ENCODE measurements around a stretch of chr7.

DNA sequence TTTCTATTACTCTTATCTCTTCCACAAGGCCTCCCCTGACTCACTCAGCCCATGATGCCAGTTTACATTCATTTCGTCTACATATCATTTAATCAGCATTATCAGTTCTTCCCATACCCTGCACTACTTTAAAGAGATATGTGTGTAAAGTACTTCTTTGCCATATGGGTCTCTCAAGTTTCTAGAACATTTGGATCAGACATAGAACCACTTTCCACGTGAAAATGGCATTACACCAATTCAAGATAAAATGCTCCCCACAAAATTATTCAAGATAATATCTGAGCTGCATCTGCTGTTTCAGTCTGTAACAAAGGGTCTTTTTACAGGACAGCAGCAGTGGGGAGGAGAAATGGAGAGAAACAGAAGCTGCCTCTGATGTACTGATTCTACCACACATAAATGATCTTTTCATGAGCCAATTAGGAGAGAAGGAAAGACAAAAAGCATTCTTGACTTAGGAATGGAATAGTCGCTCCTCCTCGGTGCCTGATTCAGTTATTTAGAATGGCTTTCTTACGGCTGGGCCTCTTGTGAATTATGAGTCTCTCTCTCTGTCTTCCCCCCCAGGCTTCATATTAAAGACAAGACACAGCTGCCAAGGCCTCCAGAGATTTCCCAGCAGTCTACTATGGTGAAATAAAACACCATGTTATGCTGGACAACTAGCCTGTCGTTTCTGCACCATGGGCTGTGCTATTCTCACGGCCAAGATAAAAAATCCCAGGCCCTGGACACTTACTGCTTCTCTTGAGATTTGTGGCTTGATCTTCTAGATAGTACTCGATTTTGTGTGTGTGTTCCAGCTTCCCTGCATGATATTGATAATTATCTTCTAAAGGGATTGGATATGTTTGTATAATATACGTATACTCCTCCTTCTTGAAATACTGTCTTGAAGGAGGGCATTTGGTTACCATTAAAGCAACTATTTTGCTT lies 46.7 kb upstream of the SEPTIN7 start:
- PRO-cap, result no peak

GRCh38 chr7:35768493-35768747 lies 32.4 kb upstream of the SEPTIN7 start:
- PRO-cap, result no peak

DNA sequence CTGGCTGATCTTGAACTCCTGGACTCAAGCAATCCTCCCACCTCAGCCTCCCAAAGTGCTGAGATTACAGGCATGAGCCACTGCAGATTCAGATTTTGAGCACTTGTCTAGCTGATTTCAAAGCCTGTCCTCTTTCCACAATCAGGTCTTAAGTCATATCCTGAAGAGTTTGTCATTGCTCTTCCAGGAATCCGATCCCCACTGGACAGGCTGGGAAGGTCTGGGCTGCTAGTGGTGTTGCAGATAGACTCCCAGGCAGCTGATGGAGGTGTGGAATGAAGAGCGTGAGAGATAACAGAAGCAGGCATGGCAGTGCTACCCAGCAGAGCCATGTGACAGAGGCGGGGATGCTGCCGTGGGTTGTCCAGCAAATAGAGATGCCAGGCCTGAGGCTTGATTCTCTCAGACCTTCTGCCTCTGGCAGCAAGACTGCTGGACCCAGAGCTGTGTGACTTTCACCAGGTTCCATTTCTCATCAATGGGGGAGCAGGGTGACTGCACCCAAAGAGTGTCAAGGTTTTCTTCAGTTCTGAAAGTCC lies 116.5 kb upstream of the EEPD1 start:
- PRO-cap, result bidirectional peak, plus-strand start at position 201 of the sequence, minus-strand start at position 90 of the sequence

DNA sequence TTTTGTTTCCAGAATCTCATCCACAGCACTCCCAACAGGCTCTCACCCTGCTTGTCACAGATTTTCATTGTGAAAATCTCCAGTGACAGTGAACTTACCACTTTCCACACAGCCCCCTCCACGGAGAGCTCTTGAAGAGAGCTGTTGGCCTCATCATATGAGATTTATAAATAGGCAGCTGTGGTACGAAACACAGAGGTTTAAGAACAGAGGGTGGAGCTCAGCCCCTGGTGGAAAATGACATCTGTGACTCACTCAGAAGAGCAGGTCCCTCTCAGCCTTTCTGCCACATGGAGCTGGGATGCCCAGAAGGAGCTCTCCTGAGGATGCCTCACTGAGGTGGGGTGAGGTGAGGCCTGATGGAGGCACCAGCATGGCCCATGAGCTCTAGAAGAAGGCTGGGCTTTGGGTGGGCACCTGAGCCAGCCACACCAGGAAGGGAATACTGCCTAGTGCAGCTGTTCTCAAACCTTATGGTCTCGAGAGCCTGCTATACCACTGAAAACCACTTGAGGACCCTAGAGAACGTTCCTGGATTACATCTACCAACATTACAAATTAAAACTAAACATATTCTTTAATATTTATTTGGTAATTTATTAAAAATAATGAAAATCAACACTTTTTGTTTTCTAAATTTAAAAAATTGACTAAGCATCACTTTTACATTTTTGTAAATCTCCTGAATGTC lies 25.8 kb upstream of the EEPD1 start:
- PRO-cap, result bidirectional peak, plus-strand start at position 289 of the sequence, minus-strand start at position 130 of the sequence

DNA sequence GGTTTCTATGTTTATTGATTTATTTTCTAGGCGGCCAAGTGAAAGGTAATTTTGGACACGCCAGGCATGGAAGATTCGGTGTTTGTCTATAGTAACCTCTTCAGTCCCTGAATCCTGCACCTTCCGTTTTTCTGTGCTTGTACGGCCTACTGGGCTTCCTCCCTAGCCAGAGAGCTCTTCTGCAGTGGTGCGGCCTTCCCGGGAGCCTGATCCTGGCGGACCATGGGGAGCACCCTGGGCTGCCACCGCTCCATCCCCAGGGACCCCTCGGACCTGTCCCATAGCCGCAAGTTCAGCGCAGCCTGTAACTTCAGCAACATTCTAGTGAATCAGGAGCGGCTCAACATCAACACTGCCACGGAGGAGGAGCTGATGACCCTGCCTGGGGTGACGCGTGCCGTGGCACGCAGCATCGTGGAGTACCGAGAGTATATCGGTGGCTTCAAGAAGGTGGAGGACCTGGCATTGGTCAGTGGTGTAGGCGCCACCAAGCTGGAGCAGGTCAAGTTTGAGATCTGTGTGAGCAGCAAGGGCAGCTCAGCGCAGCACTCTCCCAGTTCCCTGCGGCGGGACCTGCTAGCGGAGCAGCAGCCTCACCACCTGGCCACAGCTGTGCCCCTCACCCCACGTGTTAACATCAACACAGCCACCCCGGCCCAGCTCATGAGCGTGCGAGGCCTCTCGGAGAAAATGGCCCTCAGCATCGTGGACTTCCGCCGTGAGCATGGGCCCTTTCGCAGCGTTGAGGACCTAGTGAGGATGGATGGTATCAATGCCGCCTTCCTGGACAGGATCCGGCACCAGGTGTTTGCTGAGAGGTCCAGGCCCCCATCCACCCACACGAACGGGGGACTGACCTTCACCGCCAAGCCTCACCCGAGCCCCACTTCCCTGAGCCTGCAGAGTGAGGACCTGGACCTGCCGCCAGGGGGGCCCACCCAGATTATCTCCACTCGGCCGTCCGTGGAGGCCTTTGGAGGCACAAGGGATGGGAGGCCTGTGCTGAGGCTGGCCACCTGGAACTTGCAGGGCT lies 1.4 kb downstream of the EEPD1 start:
- PRO-cap, result no peak

DNA sequence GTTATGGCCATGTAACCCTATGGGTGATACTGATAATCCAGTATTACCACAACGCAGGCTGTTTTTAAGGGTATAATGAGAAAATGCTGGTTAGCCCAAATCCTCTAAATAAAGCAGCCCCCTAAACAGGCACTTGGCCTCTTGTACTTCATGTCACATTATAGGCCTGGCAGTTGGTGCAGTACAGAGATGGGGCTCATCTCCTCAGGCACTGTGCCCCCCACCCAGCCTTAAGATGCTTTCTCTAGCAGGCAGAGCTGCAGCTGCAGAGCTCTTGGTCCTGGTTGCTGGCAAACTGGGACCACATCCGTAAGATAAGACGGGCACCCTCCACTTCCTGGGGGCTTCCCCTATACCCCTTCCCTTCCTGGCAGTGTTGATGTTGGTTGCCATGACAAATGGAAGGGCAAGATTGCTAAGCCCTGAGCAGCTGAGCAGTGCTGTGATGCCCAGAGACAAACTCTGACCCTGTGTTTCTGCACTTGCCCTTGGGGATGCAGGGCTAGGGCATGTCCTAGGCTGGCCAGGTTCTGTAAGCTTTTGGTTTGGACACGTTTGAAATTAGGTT lies 80.9 kb downstream of the MATCAP2 start:
- PRO-cap, result no peak

GRCh38 chr7:36658437-36658871 lies 65.8 kb downstream of the AOAH start:
- PRO-cap, result no peak

- PRO-cap, result no peak
These were observed 71.2 kb upstream of the AOAH start for GRCh38 chr7:36795352-36795958.

DNA sequence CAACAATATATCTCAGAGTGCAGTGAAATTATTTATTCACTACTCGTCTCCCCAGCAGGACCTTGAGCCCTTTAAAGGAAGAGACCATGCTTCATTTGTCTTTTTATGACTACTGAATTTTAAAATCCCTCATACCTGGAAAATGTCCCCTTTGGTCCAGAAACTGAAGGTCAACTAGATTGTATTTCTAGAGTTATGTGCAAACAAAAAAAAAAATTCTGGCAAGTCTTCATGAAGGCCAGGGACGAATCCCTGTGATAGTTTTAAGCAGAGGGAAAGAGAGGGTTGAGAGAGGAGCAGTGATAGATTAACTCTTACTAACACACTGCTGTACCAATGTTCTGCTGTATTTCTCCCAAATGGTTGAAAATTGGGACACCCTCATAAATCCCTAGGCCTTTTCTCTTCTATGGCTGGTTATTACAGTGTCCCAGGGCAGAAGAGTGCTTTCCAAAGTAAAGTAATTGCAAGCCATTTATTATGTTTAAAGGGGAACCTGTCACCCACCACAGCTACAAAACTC lies 182.7 kb upstream of the AOAH start:
- PRO-cap, result no peak

GRCh38 chr7:36967298-36967867 lies 243.1 kb upstream of the AOAH start:
- PRO-cap, result no peak

DNA sequence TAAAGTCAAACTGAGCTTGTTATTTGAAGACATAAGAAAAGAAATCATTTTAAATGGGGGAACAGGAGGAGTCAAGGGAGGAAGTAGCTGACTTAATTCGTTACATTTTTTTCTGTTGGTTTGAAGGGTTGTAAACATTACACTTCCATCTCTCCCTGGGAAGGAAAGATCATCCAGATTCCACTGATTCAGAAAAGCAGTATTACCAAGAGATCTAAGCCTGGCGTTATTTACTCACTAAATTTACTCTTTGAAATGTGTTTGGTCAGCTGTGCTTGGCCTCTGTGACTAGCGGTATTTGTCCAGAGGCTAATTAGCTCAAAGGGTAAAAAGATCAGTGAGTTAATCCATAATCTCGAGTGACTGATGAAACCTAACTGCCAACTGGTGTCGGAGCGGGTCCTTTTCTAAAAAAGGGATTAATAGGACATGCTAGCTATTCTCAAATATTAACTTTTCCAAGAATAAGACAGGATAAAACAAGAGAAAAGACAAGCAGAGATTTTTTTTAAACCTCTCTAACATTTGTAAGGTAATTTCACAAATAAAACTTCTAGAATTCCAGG lies 247.2 kb upstream of the AOAH start:
- PRO-cap, result no peak

- PRO-cap, result no peak
These were observed 247.8 kb upstream of the AOAH start for GRCh38 chr7:36971970-36972613.

DNA sequence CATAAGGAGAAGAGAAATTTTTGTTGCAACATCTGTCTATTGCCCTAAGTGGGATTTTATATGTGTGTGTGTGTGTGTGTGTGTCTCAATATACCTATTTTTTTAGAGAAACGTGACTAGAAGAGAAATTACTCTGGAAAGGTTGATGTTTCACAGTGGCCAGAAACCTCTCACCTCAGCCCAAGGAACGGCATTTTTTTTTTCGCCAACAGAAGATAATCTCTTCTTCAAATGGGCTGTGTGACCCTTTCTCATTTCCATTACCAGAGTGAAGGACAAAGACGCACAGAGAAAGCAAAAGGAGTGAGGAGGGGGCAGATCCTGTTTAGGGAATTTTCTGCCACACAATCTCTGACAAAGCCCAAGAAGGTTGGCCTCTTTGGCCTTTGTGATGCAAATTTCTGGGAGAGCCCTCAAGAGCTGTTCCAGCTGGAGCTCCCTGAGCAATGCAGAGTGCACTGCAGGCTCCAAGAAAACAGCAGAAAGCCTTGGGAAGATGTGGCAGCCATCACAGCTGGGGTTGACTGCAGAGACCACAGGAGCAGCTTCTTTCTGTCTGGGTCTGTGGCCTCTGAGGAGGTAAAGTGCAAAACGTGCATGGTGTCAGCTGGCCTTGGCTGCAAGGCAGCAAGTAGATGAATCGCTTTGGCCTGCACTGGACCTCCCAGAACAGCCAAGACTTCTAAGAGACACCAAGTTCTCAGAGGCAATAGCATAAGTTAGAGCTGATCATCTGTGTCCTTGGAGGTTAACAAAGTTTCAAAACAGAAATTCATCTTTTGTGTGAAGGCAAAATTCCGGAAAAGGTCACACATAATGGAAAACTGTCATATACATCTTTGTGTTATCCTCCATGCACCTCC lies 200.3 kb downstream of the ELMO1 start:
- PRO-cap, result no peak

GRCh38 chr7:37416913-37417546 lies 31.6 kb downstream of the ELMO1 start:
- PRO-cap, result no peak

DNA sequence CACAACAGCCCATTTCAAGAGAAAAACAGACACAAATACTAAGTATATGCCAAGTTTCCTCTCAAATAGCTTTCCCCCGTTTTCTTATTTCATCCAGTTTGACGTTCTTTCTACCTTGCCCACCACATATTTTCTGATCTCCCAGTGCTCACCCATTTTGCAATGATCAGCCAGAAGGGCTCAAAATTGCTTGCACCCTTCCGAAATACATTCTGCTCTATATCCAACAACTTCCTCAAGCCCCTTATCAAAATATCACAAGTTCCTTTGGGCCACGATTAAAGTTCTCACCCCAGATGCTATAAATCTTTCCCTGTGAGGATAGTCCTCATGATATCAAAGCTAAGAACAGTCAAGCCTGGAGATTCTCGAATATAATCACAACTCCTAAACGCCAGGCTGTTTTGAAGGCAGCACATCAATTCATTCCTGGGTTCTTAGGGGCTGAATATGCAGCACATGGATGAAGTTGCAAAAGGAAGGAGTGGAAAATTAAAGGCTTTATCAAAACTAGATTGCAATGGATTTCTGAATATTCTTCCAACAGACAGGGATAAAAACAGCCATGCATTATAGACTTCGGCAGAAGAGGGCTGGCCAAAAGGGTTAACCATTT lies 27.3 kb downstream of the ELMO1 start:
- PRO-cap, result no peak

DNA sequence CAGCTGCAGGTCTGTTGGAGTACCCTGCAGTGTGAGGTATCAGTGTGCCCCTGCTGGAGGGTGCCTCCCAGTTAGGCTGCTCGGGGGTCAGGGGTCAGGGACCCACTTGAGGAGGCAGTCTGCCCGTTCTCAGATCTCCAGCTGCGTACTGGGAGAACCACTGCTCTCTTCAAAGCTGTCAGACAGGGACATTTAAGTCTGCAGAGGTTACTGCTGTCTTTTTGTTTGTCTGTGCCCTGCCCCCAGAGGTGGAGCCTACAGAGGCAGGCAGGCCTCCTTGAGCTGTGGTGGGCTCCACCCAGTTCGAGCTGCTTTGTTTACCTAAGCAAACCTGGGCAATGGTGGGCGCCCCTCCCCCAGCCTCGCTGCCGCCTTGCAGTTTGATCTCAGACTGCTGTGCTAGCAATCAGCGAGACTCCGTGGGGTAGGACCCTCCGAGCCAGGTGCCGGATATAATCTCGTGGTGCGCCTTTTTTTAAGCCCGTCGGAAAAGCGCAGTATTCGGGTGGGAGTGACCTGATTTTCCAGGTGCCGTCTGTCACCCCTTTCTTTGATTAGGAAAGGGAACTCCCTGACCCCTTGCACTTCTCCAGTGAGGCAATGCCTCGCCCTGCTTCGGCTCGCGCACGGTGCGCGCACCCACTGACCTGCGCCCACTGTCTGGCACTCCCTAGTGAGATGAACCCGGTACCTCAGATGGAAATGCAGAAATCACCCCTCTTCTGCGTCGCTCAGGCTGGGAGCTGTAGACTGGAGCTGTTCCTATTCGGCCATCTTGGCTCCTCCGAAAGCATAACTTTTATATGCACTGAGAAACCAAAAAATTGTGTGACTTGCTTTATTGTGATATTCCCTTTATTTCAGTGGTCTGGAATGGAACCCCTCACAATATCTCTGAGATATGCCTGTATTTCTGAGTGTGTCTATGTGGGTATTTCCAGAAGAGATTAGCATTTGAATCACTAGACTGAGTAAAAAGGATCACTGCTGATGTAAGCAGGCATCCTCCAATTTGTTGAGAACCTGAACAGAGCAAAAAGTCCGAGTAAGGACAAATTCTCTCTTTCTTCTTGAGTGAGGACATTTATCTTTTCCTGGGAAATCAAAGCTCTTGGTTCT lies 65.9 kb upstream of the GPR141 start:
- PRO-cap, result no peak

GRCh38 chr7:37977223-37977668 lies 56.8 kb downstream of the EPDR1 start:
- PRO-cap, result no peak

- PRO-cap, result no peak
These were observed 96.5 kb downstream of the STARD3NL start for GRCh38 chr7:38274488-38275039.

- PRO-cap, result no peak
These were observed 156.4 kb downstream of the STARD3NL start for GRCh38 chr7:38334393-38334955.

DNA sequence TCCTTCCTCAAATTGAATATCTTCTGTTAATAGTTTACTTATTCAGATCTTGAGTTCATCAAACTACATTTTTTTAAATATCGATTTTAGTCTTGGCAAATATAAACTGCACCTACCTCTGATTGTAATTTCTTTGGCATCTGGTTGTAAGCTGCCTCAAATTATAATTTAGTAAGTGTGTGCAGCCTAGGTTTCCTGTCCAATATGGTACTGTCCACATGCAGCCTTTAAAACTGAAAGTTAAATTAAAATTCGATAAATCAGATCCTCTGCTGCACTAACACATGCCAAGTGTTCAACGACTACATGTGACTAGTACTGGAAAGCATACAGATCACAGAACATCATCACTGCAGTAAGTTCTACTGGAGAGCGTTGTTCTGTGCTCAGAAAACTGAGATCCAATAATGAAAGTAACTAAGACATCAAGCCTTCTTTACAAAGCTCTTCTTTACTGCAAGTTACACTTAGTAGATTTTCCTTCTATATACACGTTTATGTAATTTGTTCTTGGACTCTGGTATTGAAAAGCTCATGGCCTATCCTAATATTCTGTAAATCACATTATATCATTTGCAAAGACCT lies 77.8 kb downstream of the VPS41 start:
- PRO-cap, result no peak